ENCODE measurements around a stretch of chr4.

DNA sequence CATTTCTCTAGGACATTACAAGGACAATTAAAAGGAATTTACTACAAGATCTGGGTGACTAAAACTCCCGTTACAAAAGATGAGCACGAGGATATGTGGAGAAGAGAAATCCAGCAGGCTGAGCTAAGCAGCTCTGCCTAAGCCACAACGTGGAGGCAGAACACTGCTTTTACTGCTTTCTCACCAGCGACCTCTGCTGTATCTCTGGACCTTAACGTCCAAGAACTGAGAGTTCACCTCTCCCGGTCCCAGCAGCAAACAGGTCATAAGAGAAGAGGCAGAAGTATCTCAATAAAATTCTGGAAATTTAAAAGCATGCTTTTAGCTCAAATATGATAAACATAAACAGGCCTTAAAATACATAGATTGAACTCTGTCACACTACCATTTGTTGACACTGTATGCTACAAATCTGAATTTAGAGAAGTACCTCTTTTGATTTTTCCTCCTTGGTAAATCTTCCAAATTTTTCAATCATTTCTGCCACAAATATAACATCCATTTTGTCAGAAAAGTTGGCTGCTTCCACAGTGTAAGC, 80.9 kb downstream of the ADGRA3 start:
- PRO-cap = no peak

GRCh38 chr4:22501325-22501727, 14.5 kb downstream of the ADGRA3 start:
- PRO-cap = no peak

GRCh38 chr4:22727894-22728179, 212.0 kb upstream of the ADGRA3 start:
- PRO-cap = no peak

- PRO-cap = no peak
Observed at GRCh38 chr4:23877572-23878977, 11.8 kb downstream of the PPARGC1A start.

DNA sequence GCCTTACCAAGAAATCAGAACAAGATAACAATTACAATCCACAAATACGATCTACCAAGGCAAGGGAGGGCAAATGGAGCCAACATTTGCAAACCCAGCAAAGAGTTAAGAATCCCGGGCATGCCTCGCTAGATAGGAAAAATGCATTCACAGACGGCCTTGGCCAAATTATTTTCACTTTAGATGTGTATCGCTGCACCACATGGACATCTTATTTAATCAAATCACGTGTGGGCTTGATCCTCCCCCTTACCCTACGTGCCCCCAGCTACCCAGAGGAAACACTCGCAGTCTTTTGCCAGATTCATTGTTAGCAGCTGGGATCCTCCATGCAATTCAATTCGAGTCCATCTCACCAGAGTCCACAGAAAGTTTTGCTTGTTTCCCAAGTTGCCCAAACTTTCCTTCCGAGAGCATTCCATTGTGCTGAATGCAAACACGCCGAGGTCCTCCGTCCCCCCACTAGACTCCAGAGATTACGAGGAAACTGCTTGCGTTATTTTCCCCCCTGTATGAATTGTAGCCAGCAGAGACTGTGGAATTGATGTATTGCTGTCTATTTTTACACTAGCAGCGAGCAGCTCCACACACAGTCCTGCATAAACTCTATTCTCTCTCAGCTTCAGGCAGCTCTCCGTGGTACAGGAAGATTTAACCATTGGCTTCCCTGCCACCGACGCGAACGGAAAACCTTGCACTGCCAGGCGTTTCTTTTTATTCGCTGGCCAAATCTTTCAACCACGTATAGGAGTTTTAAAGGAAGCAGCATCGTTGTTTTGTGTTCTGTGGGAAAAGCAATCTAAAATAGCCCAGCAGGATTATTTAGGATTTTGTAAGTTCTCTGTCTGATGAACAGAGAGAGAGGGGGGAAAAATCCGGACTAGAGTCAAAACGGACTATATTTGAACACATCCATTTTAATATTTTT, 999 bp downstream of the PPARGC1A start:
- PRO-cap = unidirectional peak, plus-strand start at position 301 of the sequence; bidirectional peak, plus-strand start at position 658 of the sequence, minus-strand start at position 614 of the sequence

DNA sequence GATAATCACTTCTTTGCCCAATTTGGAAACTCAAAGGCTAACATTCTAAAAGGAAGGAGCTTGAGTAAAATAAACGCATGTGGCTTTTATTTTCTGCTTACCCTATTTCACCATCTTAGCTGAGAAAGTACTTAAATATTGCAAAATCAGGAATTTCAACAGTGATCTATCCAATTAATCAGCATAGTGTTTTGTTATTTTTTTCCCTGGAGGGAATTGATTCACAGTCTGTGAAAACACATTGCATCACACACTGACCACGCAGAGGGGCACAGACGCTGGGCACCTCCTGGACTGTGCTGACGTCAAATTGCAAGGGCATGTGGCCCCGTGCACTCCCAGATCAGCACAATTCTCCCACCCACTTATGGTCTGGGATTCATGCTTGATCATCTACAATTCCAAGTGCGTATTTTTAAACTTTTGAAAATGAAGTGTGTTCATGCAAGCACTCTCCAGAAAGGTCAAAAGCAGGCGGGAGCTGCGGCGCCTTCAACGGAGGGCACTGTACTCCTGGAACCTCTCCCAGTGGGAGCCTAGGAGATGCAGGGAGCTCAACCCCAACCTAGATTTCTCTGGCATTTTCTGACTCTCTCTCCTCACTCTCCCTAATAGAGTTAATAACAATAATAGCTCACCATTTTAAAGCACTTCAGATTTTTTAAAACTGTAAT, 320.6 kb upstream of the PPARGC1A start:
- PRO-cap = no peak

DNA sequence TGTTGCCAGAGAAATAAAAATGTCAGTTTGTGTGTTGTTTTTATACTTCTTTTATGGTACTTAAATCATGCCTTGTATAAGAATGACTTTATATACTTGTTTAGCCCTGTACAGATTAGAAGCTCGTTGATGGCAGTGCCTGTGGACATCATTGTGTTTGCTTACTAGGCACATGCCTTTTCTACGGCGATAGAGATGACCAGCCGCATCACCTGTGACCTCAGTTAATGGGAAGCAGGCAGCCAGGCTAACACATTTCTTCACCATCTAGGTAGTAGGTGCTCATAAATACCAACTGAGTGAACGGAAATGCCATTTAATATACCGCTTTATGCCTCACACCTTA, 3.9 kb upstream of the ANAPC4 start:
- PRO-cap = no peak

DNA sequence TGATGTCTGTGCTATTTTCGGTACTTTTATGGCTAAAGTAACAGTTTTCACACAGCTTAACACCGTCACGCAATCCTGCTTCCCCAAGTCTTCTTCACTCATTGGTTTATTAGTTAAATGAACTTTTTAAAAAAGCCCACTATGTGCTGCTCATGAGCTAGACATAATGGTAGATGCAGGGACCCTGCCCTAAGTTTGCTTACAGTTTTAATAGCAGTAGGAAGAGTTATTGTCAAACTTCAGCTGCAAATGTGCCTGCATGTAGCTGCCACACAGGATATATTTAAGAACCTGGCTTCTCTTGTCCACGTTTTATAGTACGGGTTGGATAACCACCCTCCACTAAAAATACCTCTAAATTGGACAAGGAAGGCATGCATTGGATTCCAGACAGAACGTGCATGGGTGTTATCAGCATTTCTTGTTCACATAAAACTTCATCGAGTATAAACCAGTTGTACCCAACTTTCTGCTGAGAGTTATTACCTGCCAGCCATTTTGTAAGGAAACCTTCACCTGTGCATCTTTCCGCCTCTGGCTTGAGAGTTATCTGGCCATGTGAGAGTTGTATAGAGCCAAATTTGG, 780 bp downstream of the ANAPC4 start:
- PRO-cap = no peak

GRCh38 chr4:25747572-25748713, 92.3 kb downstream of the SLC34A2 start:
- PRO-cap = no peak

DNA sequence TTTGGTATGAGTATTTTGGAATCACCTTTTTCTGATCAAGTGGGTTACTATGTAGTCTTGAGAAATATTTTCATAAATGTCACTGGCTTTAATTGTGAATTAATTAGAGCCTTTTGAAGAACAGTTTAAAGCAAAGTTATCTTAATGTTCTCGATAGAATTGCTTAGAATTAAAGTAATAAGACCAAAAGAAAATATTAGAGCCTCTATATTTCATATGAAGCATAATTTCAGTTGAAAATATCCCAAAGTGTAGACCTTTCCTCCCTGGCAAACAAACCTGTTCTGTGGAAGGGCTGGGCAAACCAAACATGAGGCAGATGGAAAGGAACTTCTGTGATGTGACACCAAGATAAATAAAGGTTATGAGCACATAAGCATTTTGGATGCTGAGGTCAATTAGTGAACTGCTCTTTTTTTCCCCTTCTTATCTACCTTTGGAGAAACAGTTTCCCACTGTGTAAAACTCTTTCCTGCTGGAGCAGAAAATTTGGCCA, 109.7 kb upstream of the STIM2 start:
- PRO-cap = no peak

GRCh38 chr4:26803300-26804075, 57.2 kb upstream of the STIM2 start:
- PRO-cap = no peak

DNA sequence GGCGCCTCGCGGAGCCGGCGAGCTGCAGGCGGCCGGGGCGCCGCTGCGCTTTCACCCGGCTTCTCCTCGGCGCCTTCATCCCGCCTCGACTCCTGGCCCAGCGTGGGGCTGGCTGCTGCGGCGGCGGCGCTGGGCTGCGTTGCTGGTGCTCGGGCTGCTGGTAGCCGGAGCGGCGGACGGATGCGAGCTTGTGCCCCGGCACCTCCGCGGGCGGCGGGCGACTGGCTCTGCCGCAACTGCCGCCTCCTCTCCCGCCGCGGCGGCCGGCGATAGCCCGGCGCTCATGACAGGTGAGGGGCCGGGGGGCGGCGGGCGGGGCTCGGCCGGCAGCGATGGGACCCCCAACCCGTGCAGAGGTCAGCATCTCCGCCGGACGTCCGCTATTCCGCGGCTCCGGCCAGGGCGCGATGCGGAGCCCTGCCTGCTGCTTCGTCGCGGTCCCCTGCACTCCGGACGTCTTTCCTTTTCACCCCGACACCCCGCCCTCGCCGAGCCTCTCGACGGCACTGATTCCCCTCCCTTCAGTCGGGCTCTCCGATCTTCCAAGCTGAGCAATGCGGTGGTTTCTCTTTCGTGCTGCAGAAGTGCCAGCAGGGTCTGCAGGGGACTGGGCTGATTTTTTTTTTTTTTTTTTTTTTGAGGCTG, 561 bp downstream of the STIM2 start:
- PRO-cap = bidirectional peak, plus-strand start at position 524 of the sequence, minus-strand start at position 451 of the sequence

- PRO-cap = no peak
Observed at GRCh38 chr4:26869633-26870165, 9.1 kb downstream of the STIM2 start.

DNA sequence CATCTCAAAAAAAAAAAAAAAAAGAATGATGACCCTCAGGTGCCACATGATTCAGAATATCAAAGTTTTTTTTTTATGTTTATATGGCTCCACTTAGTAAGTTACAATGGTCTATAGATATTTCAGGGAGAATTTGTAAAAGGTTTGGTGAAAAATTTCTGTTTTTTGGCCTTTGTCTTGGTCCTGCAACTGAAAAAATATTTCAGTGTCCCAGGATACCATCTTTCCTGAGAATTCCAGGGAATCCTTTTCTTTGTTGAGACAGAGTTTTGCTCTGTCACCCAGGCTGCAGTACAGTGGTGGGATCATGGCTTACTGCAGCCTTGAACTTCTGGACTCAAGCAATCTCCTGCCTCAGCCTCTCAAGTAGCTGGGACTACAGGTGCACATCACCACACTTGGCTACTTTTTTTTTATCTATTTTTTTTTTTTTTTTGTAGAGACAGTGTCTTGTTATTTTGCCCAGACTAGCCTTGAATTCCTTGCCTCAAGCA, 280.5 kb downstream of the STIM2 start:
- PRO-cap = no peak

- PRO-cap = no peak
Observed at GRCh38 chr4:29911827-29912158, 808.4 kb upstream of the PCDH7 start.

DNA sequence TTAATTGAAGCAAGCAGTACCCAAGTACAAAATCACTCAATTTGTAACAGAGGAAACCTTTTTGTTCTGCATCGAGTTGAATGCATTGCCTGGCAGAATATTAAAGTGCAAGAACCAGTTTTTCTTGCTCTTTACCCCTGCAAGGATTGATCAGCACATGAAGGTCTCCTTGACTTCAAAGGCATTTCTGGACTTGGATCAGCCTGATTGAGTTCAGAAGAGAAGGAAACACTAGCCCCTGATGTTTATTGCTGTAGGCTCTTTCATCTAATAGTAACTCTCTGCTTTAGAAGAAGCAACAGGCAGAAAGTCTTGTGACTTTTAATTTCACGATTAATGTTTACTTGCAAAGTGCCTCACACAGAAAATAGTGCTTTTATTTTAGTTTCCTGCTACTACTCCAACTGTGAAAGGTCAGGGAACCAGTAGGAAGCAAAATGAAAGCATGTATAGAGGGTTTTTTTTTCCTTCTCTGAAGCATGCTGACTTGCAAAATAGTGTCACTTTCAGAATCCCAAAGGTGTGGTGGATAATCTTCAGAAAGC, 69.0 kb downstream of the PCDH7 start:
- PRO-cap = no peak

DNA sequence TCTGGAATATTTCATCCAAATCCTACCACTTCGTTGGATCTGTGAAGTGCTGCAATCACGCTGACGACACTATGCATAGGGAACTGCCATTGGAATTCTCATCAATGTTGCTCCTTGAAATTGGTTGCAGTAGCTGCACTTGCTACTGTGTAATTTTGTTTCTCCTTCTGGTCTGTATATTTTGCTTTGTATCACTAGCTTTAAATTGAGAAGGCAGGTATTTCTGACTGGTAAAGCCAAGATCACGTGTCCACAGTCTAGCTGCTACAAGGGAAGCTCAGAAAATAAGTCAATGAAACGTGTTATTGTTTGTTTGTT, 2638.4 kb downstream of the PCDH7 start:
- PRO-cap = no peak

DNA sequence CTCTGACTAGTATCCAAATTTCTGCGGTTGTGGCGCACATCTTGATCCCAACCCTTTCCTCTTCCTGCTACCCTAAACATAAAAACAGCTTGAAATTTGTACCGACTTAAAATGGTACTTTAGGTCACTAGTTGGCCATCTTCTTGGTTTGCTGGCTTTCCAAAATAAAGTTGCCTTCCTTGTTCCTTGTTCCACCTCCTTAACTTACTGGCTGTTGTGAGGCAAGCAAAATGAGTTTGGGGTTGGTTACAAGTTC, 180.9 kb downstream of the ARAP2 start:
- PRO-cap = no peak

DNA sequence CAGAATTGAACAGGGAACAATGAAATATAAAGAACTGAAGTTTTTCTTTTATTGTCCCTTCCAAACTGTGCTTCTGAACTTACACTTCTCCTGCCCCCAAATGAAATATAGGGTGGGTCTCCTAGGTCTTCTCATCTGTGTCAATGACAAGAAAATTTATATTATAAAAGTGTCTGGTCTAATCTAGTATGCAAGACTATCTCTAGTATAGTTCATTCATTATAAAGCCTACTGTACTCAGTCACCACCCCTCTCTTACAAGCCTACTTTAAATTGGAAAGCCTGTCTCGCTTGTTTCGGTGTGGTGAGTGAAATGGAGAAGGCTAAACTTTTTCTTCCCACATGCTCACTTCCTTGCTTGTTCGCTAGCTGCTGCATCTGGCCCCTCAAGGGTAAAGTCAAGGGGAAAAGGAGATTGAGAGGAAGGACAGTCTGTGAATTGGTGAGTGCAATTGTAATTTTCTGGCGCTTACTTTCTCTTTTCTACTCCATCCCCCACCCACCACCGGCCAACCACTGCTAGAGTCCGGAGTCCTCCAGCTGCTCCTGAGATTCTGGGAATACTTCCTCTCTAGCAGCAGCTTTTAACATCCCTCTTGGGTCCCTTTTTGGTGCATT, 12.0 kb upstream of the ARAP2 start:
- PRO-cap = no peak

DNA sequence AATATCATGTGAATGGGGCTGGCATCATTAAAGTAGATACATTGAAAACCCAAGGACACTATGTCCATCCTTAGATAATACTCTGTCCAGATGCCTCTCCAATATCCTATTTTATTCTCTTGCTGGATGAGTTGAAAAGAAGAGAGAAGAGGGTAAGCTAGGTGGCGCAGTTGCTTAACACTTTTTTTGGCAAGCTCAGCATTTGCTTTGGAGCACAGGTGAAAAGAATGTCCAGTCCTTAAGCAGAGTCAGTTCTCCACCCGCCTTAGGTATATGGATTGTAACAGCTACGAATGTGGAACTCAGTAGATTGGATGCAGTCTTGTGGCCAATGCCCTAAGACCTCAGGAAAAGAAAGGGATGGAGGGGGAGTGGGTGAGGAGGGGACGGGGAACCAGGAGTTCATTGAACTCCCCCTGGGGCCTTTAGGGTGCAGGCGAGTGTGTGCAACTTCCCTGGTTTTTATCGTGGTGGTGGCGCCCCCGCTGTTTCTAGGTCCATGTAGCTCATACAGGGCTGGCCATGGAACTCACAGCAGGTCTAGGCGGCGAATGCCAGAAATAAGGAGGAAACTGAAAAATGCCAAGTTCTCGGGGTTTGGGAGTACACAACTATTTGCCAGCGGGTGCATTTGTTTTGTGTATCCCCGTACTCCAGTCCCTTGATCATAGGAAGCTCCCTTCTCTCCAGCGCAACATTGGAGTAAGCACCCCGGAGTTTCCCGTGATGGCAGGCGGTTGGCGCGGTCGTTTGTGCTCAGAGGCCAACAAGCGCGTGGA, 590 bp upstream of the C4orf19 start:
- PRO-cap = no peak

All from left ventricle myocardium (tissue), 1 donor.